ENCODE measurements around the genes TAS2R3, TAS2R5 and CLEC5A.

DNA sequence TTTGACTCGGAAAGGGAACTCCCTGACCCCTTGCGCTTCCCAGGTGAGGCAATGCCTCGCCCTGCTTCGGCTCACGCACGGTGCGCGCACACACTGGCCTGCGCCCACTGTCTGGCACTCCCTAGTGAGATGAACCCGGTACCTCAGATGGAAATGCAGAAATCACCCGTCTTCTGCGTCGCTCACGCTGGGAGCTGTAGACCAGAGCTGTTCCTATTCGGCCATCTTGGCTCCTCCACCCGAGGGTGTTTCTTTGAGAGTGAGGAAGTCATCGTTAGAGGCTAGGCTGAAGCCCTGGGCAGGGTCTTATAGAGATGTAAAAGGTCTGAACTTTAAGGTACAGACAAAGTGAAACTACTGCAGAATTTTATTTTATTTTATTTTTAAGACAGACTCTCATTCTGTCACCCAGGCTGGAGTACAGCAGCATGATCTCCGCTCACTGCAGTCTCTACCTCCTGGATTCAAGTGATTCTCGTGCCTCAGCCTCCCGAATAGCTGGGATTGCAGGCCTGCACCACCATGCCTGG, 6.0 kb upstream of the TMEM178B start:
- RAMPAGE, long total RNA = no peak
- RRBS, 2 experiments = no CpG with 5 or more reads among the region's 20 CpGs
CAGE:
- cytosol, long polyA minus RNA = no peak
- cytosol, long polyA plus RNA = no peak
- long polyA plus RNA = no peak
- nucleolus, long total RNA = no peak
- nucleus, long polyA plus RNA = no peak
- nucleus, long total RNA = no peak

DNA sequence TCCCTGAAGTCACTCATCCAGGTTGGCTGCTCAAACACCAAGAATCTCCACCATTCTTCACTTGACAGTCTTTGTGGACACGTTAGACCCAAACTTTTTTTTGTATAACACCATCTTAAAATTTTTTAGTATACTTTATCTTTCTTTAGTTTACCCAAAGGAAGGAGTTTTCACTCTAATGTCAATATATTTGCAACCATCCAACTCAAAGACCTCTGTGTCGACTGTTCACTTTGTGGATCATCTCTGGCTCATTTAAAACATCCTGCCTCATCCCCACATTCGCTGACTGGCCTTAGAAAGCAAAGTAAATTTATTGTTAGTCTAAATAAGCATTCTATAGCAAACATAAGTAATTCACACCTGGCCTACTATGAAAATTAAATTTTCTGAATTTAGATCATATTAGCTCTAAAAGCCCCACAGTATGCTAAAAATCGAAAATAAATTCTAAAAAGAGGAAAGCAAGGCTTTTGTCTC, 44.6 kb downstream of the DENND11 start:
- RAMPAGE, long total RNA = no peak
- RRBS, 2 experiments = no CpG with 5 or more reads among the region's 4 CpGs
CAGE:
- cytosol, long polyA minus RNA = no peak
- cytosol, long polyA plus RNA = no peak
- long polyA plus RNA = no peak
- nucleolus, long total RNA = no peak
- nucleus, long polyA plus RNA = no peak
- nucleus, long total RNA = no peak

- RAMPAGE, long total RNA = no peak
- RRBS, 2 experiments = no CpG with 5 or more reads among the region's 3 CpGs
CAGE:
- cytosol, long polyA minus RNA = no peak
- cytosol, long polyA plus RNA = no peak
- long polyA plus RNA = no peak
- nucleolus, long total RNA = no peak
- nucleus, long polyA plus RNA = no peak
- nucleus, long total RNA = no peak
Measured at GRCh38 chr7:141763842-141764304, at the start of gene TAS2R3. Gene TAS2R3 (plus strand): TSS chr7:141764097.

- RAMPAGE, long total RNA = no peak
CAGE:
- cytosol, long polyA minus RNA = no peak
- cytosol, long polyA plus RNA = no peak
- long polyA plus RNA = no peak
- nucleolus, long total RNA = no peak
- nucleus, long polyA plus RNA = no peak
- nucleus, long total RNA = no peak
Measured at GRCh38 chr7:141776788-141776987, 214 bp downstream of the TAS2R4 start.

DNA sequence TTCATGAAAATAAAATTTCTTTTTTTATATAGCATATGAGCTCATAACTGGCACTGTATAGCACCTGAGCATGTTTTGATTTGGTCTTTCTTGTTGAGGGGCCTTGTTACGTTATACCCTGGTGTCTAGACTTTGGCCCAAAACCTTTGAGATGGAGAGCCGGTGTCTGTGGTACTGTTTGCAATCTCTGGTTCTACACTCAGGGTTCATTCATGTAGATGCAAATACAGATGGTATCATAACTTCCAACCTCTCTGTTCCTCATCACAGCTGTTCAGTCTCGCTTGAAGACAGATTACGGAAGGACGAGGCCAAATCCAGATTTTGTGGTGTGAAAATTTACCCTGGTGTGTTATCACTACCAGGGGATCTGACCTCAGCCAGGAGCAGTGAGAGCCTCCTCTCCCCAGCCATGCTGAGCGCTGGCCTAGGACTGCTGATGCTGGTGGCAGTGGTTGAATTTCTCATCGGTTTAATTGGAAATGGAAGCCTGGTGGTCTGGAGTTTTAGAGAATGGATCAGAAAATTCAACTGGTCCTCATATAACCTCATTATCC, at the start of gene TAS2R5:
Gene TAS2R5 (plus strand): TSS at position 268 of the 557 bp plus-strand sequence.
- RAMPAGE, long total RNA = no peak
- RRBS, 2 experiments = no CpG with 5 or more reads among the region's 7 CpGs
CAGE:
- cytosol, long polyA minus RNA = no peak
- cytosol, long polyA plus RNA = no peak
- long polyA plus RNA = no peak
- nucleolus, long total RNA = no peak
- nucleus, long polyA plus RNA = no peak
- nucleus, long total RNA = no peak

GRCh38 chr7:141946722-141947221, at the start of gene CLEC5A:
Gene CLEC5A (minus strand): TSS chr7:141946974.
- RAMPAGE, long total RNA = no peak
- RRBS, 2 experiments = no CpG with 5 or more reads among the region's 3 CpGs
CAGE:
- cytosol, long polyA minus RNA = no peak
- cytosol, long polyA plus RNA = no peak
- long polyA plus RNA = no peak
- nucleolus, long total RNA = no peak
- nucleus, long polyA plus RNA = no peak
- nucleus, long total RNA = no peak

GRCh38 chr7:142104624-142105278, 6.8 kb upstream of the MGAM2 start:
- RAMPAGE, long total RNA = no peak
- RRBS, 2 experiments = no CpG with 5 or more reads among the region's 4 CpGs
CAGE:
- cytosol, long polyA minus RNA = no peak
- cytosol, long polyA plus RNA = no peak
- long polyA plus RNA = no peak
- nucleolus, long total RNA = no peak
- nucleus, long polyA plus RNA = no peak
- nucleus, long total RNA = no peak

- RAMPAGE, long total RNA = no peak
- RRBS, 2 experiments = no CpG with 5 or more reads among the region's 3 CpGs
CAGE:
- cytosol, long polyA minus RNA = no peak
- cytosol, long polyA plus RNA = no peak
- long polyA plus RNA = no peak
- nucleolus, long total RNA = no peak
- nucleus, long polyA plus RNA = no peak
- nucleus, long total RNA = no peak
Measured at GRCh38 chr7:142225498-142225854, 32.4 kb downstream of the PRSS58 start.

- RAMPAGE, long total RNA = no peak
- RRBS, 2 experiments = no CpG with 5 or more reads among the region's 8 CpGs
CAGE:
- cytosol, long polyA minus RNA = no peak
- cytosol, long polyA plus RNA = no peak
- long polyA plus RNA = no peak
- nucleolus, long total RNA = no peak
- nucleus, long polyA plus RNA = no peak
- nucleus, long total RNA = no peak
Measured at GRCh38 chr7:142787084-142787850, 16.5 kb downstream of the PRSS2 start.

DNA sequence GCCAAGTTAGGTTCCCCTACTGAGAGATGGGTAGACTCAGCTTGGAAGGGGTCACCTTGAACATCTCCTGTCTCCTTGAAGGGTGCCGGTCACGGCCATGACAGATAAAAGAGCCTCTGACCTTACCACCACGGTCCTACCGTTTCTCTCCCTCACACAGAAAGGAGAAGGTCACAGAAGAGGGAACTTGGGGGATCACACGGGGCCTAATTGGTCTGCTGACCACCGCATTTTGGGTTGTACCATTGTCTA, 17.0 kb downstream of the PRSS2 start:
- RAMPAGE, long total RNA = no peak
- RRBS, 2 experiments = no CpG with 5 or more reads among the region's 6 CpGs
CAGE:
- cytosol, long polyA minus RNA = no peak
- cytosol, long polyA plus RNA = no peak
- long polyA plus RNA = no peak
- nucleolus, long total RNA = no peak
- nucleus, long polyA plus RNA = no peak
- nucleus, long total RNA = no peak

DNA sequence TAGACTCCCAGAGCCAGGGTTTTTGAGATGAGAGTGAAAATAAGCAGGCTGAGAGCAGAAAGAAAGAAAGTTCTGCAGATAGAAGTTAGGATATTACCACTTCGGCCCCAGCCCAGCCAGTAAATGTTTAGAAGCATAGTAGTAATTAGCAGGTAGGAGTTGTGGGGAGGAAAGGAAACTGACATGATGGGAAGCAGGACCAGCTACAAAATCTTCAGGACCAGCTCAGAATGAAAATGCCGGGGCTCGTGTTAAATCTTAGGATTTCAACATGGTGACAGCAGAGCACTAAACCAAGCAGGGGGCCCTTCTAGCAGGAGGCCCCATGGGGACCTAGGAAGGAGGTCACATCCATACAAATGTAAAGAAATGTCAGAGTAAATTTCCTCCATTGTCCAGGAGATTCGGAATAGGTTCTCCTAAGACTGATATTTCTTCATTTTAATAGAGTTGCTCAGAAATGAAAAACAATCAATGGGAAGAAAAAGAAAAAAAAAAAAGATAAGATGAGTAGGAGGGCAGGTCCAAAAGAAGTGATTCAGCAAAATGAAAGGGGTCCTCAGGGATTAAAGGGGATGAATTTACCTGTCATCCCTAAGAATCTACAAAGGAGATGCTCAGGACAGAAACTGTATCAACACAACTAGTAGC, 28.8 kb downstream of the PRSS2 start:
- RAMPAGE, long total RNA = no peak
- RRBS, 2 experiments = no CpG with 5 or more reads among the region's 4 CpGs
CAGE:
- cytosol, long polyA minus RNA = no peak
- cytosol, long polyA plus RNA = no peak
- long polyA plus RNA = no peak
- nucleolus, long total RNA = no peak
- nucleus, long polyA plus RNA = no peak
- nucleus, long total RNA = no peak

DNA sequence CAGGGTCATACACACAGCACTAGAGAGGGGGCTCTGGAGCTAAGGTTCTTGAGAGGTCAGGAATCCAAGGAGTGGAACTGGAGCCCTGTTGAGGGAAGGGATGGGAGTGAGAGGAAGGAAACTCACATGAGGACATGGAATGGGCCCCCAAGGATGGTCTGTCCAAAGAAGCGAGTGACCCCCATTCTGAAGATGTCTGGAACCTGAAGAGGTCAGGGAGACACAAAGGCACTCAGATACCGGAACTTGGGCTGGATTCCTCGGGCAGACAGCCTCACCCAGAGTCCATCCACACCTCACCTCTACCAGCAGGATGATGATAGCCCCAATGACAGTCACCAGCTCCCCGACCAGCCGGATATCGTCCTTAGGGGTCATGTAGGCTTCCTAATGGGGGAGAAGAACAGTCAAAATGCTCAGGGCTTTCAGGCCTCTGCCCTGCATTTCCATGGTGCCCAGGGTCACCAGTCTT, 10.7 kb downstream of the TRPV6 start:
- RAMPAGE, long total RNA = no peak
- RRBS, 2 experiments = 10% methylated on average over 4 of the region's 6 CpGs; no CpG with 5 or more reads in 1 of the 2 experiments
CAGE:
- cytosol, long polyA minus RNA = no peak
- cytosol, long polyA plus RNA = no peak
- long polyA plus RNA = no peak
- nucleolus, long total RNA = no peak
- nucleus, long polyA plus RNA = no peak
- nucleus, long total RNA = no peak

DNA sequence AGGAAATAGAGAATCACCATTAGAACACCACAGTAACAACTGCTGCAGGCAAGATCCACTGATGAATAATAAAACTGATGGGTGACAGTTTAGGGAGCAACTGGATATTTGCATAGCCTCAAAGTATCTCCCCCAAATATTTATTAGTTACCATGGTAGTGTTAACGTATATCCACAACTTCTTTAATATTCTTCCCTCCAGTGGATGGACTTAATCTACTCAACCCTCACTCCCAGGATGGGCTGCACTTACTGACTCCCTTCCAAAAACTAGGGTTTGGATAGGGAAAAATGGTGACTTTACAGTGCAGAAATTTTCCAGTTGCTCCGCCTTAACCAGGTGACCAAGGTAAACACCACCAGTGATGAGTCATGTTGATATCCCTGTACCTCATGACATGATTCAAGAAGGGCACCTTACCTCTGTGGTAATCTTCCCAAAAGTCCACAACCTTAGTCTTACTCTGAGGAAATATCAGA, 3.6 kb upstream of the GSTK1 start:
- RAMPAGE, long total RNA = no peak
- RRBS, 2 experiments = no CpG with 5 or more reads among the region's 2 CpGs
CAGE:
- cytosol, long polyA minus RNA = no peak
- cytosol, long polyA plus RNA = no peak
- long polyA plus RNA = no peak
- nucleolus, long total RNA = no peak
- nucleus, long polyA plus RNA = no peak
- nucleus, long total RNA = no peak

DNA sequence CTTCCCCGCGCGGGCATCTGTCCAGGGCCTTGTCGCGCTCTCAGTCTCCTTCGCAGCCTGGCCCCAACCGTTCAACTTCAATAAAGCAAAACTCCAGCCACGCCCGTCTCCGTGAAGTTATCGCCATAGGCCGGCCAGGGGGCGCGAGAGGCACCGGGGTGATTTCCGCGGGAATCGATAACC, 311 bp upstream of the CASP2 start:
- RAMPAGE, long total RNA = no peak
- RRBS, 2 experiments = no CpG with 5 or more reads among the region's 18 CpGs
CAGE:
- cytosol, long polyA minus RNA = no peak
- cytosol, long polyA plus RNA = no peak
- long polyA plus RNA = no peak
- nucleolus, long total RNA = no peak
- nucleus, long polyA plus RNA = no peak
- nucleus, long total RNA = no peak

GRCh38 chr7:143302967-143304206, 12.5 kb upstream of the CLCN1 start:
- RAMPAGE, long total RNA = no peak
- RRBS, 2 experiments = no CpG with 5 or more reads among the region's 19 CpGs
CAGE:
- cytosol, long polyA minus RNA = no peak
- cytosol, long polyA plus RNA = no peak
- long polyA plus RNA = no peak
- nucleolus, long total RNA = no peak
- nucleus, long polyA plus RNA = no peak
- nucleus, long total RNA = no peak

DNA sequence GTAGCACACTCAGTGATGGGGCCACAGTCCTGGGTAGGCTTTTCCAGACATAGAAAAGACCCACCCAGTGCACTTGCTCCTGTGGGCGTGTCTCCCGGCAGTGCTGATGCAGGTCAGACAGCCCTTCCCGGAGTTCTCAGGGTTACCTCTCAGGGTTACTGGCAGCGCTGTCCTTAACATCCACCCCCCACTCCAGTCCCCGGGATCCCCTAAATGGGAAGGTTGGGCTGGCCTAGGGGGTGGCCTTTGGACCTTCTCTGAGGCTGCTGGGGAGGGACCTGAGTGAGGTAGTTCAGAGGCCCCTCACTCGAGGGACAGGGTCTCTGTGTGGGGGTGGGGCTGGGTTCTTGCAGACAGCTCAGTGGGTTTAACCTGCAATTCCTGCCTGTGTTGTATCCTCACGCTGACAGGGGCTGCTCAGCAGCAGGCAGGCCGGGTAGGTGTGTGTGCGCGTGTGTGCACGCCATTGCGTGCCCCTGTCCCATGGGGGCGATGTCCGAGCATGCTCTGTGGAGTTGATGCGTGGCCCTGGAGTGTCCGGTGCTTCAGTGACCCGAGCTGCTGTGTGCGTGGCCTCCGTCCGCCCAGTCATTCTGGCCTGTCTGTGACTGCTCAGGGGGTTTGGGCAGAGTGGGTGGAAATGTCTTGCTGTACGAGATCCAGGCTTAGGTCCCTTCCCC, 6.3 kb downstream of the ZYX start:
- RAMPAGE, long total RNA = no peak
- RRBS, 2 experiments = 93 to 98% methylated on average over 2 to 8 of the region's 21 CpGs
CAGE:
- cytosol, long polyA minus RNA = no peak
- cytosol, long polyA plus RNA = no peak
- long polyA plus RNA = no peak
- nucleolus, long total RNA = no peak
- nucleus, long polyA plus RNA = no peak
- nucleus, long total RNA = no peak

GRCh38 chr7:143389630-143390252, 8.6 kb downstream of the ZYX start:
- RAMPAGE, long total RNA = no peak
- RRBS, 2 experiments = no CpG with 5 or more reads among the region's 12 CpGs
CAGE:
- cytosol, long polyA minus RNA = no peak
- cytosol, long polyA plus RNA = no peak
- long polyA plus RNA = no peak
- nucleolus, long total RNA = no peak
- nucleus, long polyA plus RNA = no peak
- nucleus, long total RNA = no peak

DNA sequence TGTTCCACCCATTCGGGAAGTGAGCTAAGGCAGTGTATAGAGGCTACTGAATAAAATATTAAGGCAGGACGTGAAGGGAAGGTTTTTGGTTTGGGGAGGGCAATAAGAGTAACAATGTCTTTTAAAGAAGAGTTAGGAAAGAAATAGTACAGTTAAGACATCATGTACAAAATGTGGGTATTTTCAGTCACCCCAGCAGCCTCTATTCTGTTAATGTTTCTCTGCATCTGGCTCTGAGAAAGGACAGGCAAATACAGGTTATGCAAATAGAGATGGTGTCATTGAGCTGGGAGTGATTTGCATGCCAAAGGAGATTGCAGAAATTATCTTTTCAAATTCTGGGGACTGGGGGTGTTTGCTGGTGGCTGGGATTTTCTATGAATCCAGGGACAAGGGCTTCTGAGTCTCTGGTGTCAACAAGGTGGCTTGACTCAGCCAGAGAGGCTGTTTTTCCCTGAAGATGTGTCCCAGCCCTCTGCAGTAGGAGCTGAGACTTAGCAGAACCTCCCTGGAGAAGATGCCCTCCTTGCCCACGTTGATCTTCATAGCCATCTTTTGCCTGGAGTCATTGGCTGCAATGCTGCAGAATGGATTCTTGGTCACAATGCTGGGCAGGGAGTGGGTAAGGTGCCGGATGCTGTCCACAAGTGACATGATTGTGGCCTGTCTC, 6.6 kb upstream of the TAS2R60 start:
- RAMPAGE, long total RNA = no peak
- RRBS, 2 experiments = no CpG with 5 or more reads among the region's 4 CpGs
CAGE:
- cytosol, long polyA minus RNA = no peak
- cytosol, long polyA plus RNA = no peak
- long polyA plus RNA = no peak
- nucleolus, long total RNA = no peak
- nucleus, long polyA plus RNA = no peak
- nucleus, long total RNA = no peak

- RAMPAGE, long total RNA = no peak
- RRBS, 2 experiments = no CpG with 5 or more reads among the region's 9 CpGs
CAGE:
- cytosol, long polyA minus RNA = no peak
- cytosol, long polyA plus RNA = no peak
- long polyA plus RNA = no peak
- nucleolus, long total RNA = no peak
- nucleus, long polyA plus RNA = no peak
- nucleus, long total RNA = no peak
Measured at GRCh38 chr7:143477877-143478217, 174 bp downstream of the TAS2R41 start.

GRCh38 chr7:143487445-143488149, 9.9 kb downstream of the TAS2R41 start:
- RAMPAGE, long total RNA = no peak
- RRBS, 2 experiments = no CpG with 5 or more reads among the region's 5 CpGs
CAGE:
- cytosol, long polyA minus RNA = no peak
- cytosol, long polyA plus RNA = no peak
- long polyA plus RNA = no peak
- nucleolus, long total RNA = no peak
- nucleus, long polyA plus RNA = no peak
- nucleus, long total RNA = no peak